Mucosa of descending colon (tissue), 1 donor: ENCODE measurements around the genes CST5 and GGTLC1.

- PRO-cap, result no peak
Measured at GRCh38 chr20:20410503-20411170, 42.7 kb downstream of the INSM1 start.

GRCh38 chr20:20504884-20505976, 137.3 kb downstream of the INSM1 start:
- PRO-cap, result no peak

DNA sequence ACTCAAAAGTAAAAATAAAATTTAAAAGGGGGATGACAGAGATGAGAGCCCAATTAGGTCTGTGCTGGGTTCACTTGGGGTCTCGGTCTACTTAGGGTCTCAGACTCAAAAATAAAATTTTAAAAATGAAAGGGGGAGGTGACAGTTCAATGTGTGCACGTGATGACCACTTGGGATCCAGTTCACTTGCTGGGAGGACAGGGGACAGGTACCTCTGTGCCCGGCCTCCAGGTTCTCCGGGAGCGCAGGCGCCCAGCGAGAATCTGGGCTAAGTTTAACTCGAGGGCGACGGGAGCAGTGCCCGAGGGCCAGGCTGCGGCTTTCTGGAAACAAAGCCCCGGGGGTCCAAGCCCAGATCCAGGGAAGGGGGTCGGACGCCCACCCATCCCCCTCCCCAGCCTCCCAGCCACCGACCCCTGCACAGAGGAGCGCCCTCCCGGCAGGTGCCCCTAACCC, 532 bp downstream of the RALGAPA2 start:
- PRO-cap, result unidirectional peak, plus-strand start at position 180 of the sequence

GRCh38 chr20:21106226-21106545, 19.7 kb upstream of the KIZ start:
- PRO-cap, result no peak

- PRO-cap, result no peak
Measured at GRCh38 chr20:21608232-21608888, 94.5 kb upstream of the NKX2-2 start.

- PRO-cap, result no peak
Measured at GRCh38 chr20:22567778-22568709, 16.3 kb downstream of the FOXA2 start.

- PRO-cap, result no peak
Measured at GRCh38 chr20:22570323-22570885, 14.0 kb downstream of the FOXA2 start.

- PRO-cap, result no peak
Measured at GRCh38 chr20:22586961-22587653, 2.7 kb upstream of the FOXA2 start.

GRCh38 chr20:23130433-23130931, 44.4 kb upstream of the CD93 start:
- PRO-cap, result no peak

- PRO-cap, result no peak
Measured at GRCh38 chr20:23161403-23161934, 75.3 kb upstream of the CD93 start.

GRCh38 chr20:23363040-23363682, 1.2 kb downstream of the GZF1 start:
- PRO-cap, result no peak

GRCh38 chr20:23628426-23629686, 8.9 kb downstream of the CST3 start:
- PRO-cap, result unidirectional peak, plus-strand start at chr20:23629310

GRCh38 chr20:23633440-23634290, 4.1 kb downstream of the CST3 start:
- PRO-cap, result no peak

DNA sequence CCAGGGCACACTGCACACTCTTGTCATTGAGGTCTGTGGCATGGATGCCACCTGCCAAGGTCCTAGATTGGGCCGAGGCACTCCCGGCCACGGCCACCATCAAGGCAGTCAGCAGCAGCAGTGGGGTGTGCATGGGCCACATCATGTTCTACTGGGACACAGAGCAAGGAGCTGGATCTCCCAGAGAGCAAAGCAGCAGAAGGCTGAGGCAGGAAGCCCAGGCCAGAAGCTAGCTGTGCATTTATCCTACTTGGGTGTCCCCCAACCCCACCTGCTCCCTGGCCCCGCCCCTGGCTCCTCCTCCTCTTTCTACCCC, at the start of gene CST5:
TSS of gene CST5 (minus strand) at position 217 of the 316 bp plus-strand sequence.
- PRO-cap, result no peak

- PRO-cap, result no peak
Measured at GRCh38 chr20:23988567-23988888, at the start of gene GGTLC1. GGTLC1 (minus strand) TSS chr20:23988779.

- PRO-cap, result bidirectional peak, plus-strand start at chr20:24027503, minus-strand start at chr20:24027356
Measured at GRCh38 chr20:24027135-24027735, 38.7 kb upstream of the GGTLC1 start.

GRCh38 chr20:24952272-24953283, 3.5 kb downstream of the CST7 start:
- PRO-cap, result no peak

DNA sequence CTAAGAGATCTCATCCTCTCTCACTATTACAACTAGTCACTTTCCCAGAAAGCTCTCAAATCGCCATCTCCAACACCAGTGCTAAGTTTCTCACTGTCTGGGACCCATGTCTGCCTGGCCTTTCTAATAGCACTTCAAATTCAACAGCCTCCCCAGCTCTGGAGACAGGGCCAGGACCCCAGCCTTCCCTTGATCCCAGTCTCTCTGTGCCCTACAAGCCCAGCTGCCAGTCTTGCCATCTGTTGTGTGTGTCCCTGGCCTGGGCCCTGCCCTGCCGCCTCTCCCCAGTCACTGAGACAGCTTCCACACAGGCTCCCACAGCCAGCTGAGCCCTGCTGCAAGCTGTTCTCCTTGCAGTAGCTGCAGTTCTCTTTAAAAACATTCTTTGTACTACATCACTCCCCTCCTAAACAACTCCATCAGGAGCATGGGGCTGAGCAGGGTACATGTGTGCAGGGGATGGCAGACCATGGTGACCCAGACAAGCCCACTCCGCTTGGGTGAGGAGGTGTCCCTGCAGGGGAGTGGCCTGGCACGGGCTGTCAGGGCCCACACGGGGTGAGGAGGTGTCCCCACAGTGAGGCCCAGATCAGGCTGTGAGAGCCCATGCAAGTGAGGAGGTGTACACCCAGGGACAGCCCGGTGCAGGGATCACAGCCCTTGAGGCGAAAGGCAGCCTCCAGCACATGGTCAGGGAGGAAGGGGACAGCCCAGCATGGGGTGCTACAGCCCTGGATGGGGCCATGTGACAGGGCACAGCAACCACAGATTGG, 16.1 kb downstream of the CST7 start:
- PRO-cap, result no peak

DNA sequence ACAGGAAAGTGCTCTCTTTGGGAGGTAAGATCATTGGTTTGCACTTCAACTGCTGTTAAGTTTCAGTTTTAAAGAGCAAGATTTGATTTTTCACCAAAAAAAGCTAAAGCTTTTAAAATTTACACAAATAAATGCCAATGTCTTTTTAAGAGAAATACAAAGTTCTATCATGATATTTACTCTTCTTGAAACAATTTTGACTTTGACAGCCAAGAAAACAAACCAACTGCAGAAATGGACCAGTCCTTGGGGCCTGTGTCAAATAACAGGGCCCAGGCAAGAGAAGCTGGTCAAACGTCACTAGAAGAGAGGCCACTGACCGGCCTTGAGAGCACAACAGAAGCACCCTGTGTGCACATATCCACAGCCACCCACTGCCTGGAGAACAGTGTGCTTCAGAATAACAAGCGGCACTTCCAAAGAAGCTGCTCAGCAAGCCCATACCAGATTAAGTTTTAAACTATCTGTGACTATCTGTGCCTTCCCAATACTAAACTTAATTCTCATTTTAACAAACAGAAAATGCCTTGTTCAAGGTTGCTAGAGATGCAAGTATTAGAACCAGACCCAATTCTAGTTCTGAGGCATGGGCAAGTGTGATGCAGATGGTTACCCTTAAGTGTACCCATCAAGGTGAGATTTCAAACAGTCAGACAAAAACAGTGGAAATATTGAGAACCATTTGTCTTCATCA, 14.7 kb downstream of the APMAP start:
- PRO-cap, result no peak

DNA sequence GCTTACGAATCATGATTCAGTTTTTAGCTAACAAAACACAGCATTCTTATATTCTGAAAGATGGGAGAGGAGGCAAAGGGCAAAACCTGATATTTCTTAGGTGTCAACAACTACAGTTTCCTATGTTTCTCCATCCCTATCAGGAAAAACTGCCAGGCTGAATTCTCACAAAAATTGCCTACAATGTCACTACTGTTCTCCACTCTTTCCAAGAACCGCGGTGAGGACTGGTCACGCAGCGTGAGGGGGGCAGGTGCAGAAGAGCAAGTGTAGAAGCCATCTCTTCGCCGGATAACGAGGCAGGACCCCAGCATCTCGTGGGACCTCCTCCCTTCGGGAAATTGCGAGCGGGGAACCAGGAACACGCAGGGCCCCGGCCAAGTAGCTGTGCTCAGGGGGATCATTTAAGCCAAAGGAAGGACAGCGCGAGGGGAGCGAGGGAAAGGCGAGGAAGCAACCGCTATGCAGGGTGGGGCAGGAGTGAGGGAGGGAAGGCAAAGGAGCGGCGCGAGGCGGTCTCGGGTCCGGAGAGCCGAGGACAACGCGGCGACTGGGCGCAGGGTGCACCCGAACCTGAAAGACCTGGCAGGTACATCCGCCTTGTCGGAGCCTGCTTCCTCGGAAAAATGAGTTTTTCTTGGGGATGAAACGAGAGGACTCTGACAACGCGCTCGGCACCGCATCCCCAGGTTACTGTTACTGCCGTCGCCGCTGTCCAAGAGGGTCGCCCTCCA, 570 bp downstream of the APMAP start:
- PRO-cap, result unidirectional peak, plus-strand start at position 477 of the sequence